Keratinocyte (primary cell): ENCODE measurements around a stretch of chr5.

DNA sequence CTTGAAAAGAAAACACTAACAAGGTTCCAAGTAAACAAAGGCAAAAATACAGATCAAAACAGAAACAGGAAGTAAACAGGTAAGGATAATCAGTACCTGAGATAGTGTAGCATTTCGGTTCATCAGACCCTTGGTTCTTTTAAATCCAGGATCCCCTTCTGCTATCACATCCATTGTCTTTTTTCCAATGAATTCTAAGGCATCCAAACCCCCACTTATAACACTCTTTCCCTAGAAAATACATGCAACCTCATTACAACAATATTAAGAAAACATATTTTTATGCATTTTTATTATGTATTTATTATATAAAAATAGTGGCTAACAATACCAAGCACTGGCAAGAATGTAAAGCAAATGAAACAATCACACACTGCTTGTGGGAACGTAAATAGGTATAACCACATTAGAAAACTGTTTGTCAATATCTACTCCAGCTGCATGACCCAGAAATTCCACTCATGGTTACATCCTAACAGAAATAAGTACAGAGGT, 10.6 kb downstream of the FAM114A2 start:
CAGE:
- cytosol, long polyA minus RNA: start-site peak on the minus strand centred at position 145 of the sequence, 53 bp wide, 6 reads
- cytosol, long polyA plus RNA: no peak
- long polyA plus RNA: no peak
- nucleus, long polyA minus RNA: no peak
- nucleus, long polyA plus RNA: no peak

DNA sequence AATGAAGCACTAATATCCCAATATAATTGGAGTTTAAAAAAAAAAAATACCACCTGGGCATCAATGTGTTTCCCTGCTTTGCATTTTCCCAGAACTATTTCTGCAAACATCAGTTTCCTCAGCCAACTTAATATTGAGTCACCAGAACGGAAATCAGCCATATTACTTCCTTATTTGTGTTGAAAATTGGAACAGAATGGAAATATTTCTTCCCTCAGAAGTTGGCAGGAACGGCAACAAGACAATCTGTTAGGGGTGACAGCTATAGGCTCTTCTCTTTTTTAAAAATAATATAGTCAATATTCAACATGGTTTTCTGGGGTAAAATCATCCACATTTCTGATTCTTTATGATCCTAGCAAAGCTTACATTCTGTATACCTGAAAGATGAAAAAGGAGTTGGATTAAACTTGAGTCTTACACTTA, 4.0 kb downstream of the MFAP3 start:
CAGE:
- cytosol, long polyA minus RNA: no peak
- cytosol, long polyA plus RNA: no peak
- long polyA plus RNA: no peak
- nucleus, long polyA minus RNA: no peak
- nucleus, long polyA plus RNA: no peak

DNA sequence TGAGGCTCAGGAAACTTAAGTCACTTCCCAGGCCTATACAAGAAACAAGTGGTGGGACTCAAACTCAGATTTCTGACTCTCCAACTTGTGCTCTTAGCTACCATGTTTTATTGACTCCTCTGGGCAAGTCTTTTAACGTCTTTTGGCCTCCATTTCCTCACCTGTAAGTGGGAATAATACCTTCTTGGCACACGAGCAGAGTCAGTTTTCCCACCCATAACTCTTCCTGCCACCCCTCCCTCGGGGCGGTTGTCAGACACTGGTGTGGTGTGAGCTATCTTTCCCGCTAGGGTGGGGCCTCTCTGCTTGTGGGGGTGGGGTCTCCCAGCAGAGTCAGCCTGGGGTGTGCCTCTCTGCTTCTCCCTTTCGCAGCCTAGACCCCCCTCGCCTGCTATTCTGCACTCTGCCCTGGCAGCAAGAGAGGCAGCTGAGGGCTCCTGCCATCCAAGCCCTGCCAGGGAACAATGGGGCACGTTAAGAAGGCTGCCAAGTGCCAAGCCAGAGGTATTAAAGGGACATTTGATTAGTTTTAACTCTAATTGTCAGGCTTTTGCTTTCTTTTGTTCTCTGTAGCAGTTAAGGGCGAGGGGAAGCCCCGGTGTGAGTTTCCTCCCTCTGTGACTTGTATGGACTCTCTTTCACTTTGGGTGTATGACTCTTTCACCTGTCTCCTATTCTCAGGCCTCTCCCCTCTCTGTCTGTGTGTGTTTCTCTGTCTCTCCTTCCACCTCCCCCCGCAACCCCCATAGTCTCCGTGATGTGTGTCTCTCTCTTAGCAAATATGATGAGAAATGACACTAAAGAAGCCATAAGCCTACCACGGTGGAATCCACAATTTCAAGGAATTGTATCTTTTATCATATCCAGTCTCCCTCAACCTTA, 12.2 kb downstream of the GALNT10 start:
CAGE:
- cytosol, long polyA minus RNA: no peak
- cytosol, long polyA plus RNA: no peak
- long polyA plus RNA: no peak
- nucleus, long polyA minus RNA: no peak
- nucleus, long polyA plus RNA: no peak

DNA sequence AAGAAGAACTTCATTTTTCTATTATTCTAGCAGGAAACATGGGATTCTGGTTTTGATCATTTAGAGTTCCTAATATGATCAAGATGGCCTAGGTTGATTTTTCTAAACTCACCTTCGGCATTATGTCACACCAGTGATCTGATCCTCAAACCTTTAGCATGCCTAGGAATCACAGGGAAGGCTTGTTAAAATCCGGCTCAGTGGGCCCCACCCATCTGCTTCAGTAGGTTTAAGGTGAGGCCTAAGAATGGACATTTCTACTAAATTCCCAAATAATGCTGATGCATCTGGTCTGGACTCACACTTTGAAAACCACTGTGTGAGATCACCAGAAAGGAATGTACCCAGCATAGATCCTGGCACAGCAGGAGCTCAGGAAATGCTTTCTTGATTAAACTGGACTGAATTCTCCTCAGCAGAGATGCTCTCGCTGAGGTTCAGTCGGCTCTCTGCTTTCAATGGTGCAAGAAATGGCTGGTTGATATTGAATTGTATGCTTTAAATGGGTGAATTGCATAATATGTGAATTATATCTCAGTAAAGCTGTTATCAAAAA, 77.8 kb upstream of the SAP30L start:
CAGE:
- cytosol, long polyA minus RNA: no peak
- cytosol, long polyA plus RNA: no peak
- long polyA plus RNA: no peak
- nucleus, long polyA minus RNA: no peak
- nucleus, long polyA plus RNA: no peak

CAGE:
- cytosol, long polyA minus RNA: no peak
- cytosol, long polyA plus RNA: no peak
- long polyA plus RNA: no peak
- nucleus, long polyA minus RNA: no peak
- nucleus, long polyA plus RNA: no peak
These were observed 71.9 kb upstream of the SAP30L start for GRCh38 chr5:154373879-154374327.

DNA sequence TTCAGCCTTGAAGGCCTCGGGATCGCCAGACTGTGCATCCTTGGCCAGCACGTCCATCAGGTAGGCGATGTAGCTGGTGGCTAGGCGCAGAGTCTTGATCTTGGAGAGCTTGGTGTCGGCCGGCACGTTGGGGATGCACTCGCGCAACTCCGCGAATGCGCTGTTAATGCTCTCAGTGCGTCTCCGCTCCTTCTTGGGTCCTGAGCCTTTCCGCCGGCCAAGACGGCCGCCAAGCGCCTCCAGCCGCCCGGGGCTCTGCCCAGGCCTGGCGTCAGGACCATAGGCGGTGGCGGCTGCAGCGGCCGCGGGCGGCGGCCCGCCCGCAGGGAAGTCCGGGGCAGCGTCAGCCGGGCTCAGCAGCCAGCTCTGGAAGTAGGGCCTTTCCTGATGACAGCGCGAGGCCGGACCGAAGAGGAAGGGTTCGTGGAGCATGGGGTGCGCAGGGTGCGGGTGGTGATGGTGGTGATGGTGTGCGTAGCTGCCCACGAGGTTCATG, 465 bp downstream of the HAND1 start:
CAGE:
- cytosol, long polyA minus RNA: no peak
- cytosol, long polyA plus RNA: no peak
- long polyA plus RNA: no peak
- nucleus, long polyA minus RNA: no peak
- nucleus, long polyA plus RNA: no peak

DNA sequence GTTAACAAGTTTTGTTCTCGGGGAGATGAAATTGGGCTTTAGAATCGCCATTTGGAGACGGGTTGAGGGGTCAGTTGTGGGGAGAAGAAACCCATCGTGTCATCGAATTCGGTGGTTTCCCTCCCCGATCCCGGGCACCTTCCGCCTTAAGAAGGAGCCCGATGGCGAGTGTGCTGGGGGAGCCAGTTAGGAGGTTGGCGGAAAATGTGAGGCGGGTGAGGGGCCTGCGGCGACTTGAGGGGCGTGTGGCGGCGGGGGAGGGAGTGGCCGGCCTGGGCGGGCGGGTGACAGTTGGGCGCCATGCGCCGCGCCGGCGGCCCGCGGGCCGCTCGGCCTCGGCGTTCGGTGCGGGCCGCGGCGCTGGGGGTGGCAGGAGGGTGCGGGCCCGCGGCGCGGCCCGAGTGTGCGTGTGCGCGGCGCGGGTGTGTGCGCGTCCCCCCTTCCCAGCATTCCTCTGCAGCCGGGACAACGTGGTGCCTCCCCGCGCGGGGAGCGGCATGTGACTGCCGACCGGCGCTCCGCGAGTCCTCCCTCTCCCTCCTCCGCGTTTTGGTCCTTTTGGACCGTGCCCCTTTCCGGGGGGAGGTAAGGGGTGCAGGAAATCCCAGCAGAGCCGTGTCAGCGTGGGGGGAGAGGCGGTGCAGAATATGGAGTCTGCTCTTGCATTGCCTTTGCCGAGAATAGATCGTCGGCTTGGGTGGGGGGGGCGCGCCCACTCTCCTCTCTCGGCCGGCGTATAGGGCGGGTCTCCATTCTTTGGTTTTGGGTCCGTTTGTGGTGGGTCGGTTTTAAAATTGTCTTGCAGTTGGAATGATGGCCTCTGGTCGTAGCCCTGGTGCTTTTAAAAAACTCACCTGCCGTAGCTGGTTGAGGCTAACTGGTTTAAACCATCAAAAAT, 1.8 kb downstream of the LARP1 start:
CAGE:
- cytosol, long polyA minus RNA: no peak
- cytosol, long polyA plus RNA: no peak
- long polyA plus RNA: no peak
- nucleus, long polyA minus RNA: no peak
- nucleus, long polyA plus RNA: no peak

DNA sequence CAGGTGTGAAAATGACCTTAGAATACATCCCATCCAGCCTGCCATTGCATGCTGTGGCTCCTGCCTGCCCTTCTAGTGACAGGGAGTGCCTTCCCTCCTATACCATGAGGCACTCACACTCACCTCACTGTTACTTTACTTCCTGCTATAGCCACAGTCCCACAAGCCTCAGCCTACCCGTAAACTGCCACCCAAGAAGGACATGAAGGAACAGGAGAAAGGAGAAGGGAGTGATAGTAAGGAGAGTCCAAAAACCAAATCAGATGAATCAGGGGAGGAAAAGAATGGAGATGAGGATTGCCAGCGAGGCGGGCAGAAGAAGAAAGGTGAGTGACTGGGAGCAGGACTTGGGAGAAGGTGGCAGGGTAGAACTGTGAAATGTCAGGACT, 37.3 kb downstream of the LARP1 start:
CAGE:
- cytosol, long polyA minus RNA: no peak
- cytosol, long polyA plus RNA: no peak
- long polyA plus RNA: no peak
- nucleus, long polyA minus RNA: no peak
- nucleus, long polyA plus RNA: no peak

DNA sequence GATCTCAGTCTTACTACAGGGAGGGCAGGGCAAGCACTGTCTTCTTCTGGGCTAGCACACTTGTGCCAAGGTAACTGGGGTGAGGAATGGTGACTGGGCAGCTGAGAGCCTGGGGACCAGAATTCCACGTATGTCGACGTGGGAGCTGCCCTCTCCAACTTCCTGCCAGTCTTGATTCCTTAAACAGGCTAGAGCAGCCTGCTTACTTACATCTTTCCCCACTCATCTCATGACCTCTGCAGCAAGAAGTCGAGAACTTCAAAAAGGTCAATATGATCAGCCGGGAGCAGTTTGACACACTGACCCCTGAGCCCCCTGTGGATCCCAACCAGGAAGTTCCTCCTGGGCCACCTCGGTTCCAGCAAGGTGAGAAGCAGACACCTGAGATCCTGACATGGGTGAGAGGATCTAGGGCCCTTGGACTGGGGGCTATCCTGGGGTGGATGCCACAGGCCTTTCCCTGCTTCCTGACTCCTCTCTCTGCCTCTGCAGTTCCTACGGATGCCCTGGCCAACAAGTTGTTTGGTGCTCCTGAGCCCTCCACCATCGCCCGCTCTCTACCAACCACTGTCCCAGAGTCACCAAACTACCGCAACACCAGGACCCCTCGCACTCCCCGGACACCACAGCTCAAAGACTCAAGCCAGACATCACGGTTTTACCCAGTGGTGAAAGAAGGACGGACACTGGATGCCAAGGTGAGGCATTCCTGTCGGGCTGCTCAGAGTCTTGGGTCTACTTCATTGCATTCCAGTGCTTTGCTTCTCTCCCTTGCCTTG, 47.2 kb downstream of the FAXDC2 start:
CAGE:
- cytosol, long polyA minus RNA: no peak
- cytosol, long polyA plus RNA: no peak
- long polyA plus RNA: no peak
- nucleus, long polyA minus RNA: no peak
- nucleus, long polyA plus RNA: no peak

DNA sequence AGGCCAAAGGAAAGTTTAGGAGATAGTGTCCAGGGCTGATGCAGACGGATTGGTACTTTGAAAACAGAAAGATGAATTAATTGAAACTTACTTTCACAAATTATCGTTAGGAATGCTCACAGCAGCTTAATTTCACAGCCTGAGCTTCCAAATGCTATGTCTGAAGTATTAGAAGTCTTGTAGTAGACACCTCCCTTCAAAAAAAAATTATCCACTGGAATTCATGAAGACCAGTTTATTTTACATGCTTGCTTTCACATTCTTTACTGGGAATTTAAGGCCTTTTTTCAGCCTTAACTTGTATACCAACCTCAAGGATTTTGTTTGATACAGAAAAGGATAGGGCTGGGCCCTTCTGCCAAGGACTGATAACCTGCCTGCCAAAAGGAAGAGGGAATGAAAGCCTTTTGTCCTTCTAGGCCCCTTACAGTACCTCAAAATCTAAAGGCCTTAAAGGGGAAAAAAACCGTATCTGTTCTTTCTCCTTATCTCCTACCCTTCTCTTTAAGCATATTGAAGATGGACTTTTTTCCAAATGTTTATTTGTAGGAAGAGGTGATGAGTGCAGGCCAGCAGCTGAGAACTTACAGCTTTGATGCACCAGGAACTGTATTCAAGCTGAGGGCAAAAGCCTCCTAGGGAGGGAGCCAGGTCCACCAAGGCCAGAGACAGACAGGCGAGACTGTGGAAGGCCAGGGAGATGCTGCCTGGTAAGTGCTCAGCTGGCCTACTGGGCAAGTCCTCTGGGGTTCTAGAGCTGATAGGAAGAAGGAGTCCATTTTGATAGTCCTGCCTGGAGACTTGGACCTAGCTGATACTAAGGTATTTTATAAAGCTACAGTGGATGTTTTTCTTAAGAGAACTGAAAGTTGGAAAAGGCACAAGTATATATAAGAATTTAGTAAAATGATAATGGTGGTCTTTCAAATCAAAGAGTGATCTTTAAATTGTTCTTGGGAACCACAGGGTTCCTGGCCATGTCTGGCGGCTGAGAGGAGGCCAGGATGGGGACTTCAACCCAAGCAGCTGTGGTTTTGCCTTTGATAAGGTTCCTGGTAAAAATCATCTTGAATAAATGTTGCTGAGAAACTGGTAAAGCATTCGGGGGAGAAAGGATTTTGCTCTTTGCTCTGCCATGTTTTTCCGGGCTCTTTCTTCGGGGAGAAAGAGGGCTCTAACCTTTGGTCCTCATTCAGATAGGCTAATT, 31.7 kb downstream of the FAXDC2 start:
CAGE:
- cytosol, long polyA minus RNA: no peak
- cytosol, long polyA plus RNA: no peak
- long polyA plus RNA: no peak
- nucleus, long polyA minus RNA: no peak
- nucleus, long polyA plus RNA: no peak

DNA sequence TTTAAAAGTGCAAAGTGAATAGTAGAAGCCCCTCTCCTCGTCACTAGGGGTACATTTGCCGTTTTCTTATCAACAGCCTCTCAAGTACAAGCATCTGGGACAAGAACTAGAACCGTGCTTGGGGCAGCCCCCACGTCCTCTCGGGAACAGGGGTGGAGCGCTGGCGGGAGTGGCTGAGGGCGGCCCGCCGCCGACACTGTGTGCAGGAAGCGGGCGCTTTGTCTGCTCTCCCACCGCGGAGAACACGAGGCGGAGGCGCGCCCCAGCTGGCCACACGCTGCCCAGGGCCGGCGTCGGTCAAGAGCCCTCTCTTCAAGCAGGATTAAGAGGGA, 1.1 kb upstream of the CNOT8 start:
CAGE:
- cytosol, long polyA minus RNA: no peak
- cytosol, long polyA plus RNA: no peak
- long polyA plus RNA: no peak
- nucleus, long polyA minus RNA: no peak
- nucleus, long polyA plus RNA: no peak

GRCh38 chr5:154859945-154860654, 1.7 kb downstream of the CNOT8 start:
CAGE:
- cytosol, long polyA minus RNA: no peak
- cytosol, long polyA plus RNA: no peak
- long polyA plus RNA: no peak
- nucleus, long polyA minus RNA: no peak
- nucleus, long polyA plus RNA: no peak

CAGE:
- cytosol, long polyA minus RNA: no peak
- cytosol, long polyA plus RNA: no peak
- long polyA plus RNA: no peak
- nucleus, long polyA minus RNA: no peak
- nucleus, long polyA plus RNA: no peak
These were observed 598.7 kb upstream of the SGCD start for GRCh38 chr5:155727769-155729071.

CAGE:
- cytosol, long polyA minus RNA: no peak
- cytosol, long polyA plus RNA: no peak
- long polyA plus RNA: no peak
- nucleus, long polyA minus RNA: no peak
- nucleus, long polyA plus RNA: no peak
These were observed 597.9 kb upstream of the SGCD start for GRCh38 chr5:155729072-155729436.

DNA sequence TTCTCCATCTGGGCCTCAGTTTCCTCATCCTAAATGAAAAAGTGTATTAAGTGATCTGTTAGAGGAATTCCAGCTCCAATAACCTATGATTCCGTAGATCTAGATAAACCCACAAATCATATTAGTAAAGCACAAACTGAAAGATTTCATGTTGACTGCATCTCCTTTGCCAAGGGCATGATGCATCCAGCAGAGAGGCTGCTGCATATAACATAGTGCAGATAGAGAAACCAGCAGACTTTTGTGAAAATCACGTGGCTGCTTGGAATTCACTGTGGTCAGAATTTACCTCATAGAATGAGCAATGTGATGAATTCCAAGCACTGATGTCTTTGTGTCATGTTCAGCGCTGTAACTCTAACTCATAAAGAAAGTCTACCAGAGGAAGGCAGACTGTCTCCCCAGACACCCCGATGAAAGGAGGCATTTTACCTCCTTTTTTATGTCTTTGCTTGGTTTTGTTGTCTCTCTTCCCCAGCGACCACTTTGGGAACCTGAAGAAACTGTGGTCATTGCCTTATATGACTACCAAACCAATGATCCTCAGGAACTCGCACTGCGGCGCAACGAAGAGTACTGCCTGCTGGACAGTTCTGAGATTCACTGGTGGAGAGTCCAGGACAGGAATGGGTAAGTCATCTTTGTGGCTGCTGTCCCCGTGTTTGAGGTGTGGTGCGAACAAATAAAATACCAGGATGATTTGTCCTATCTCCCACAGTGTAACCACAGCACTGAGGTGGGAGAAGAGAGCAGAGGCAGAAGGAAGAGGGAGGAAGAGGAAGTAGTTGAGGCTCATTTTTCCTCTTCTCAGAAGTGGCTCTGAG, 42.0 kb downstream of the ITK start:
CAGE:
- cytosol, long polyA minus RNA: no peak
- cytosol, long polyA plus RNA: no peak
- long polyA plus RNA: no peak
- nucleus, long polyA minus RNA: no peak
- nucleus, long polyA plus RNA: no peak

CAGE:
- cytosol, long polyA minus RNA: no peak
- cytosol, long polyA plus RNA: no peak
- long polyA plus RNA: no peak
- nucleus, long polyA minus RNA: no peak
- nucleus, long polyA plus RNA: no peak
These were observed 21.7 kb downstream of the FNDC9 start for GRCh38 chr5:157323827-157324091.

DNA sequence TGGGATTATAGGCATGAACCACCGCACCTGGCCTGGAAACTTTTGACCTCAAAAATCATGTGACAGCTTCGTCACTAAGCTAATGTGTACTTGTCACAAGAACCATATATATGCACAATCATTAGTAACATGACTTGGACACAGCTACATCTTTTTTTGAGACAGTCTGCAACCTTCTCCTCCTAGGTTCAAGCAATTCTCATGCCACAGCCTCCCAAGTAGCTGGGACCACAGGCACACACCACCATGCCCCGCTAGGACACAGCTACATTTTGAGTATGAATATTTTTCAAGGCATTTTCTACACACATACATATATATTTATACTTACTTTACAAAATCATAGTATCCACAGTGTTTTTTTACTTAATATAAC, 40.0 kb downstream of the NIPAL4 start:
CAGE:
- cytosol, long polyA minus RNA: no peak
- cytosol, long polyA plus RNA: no peak
- long polyA plus RNA: no peak
- nucleus, long polyA minus RNA: no peak
- nucleus, long polyA plus RNA: no peak

GRCh38 chr5:157501183-157501819, 41.3 kb downstream of the NIPAL4 start:
CAGE:
- cytosol, long polyA minus RNA: no peak
- cytosol, long polyA plus RNA: no peak
- long polyA plus RNA: no peak
- nucleus, long polyA minus RNA: no peak
- nucleus, long polyA plus RNA: no peak

DNA sequence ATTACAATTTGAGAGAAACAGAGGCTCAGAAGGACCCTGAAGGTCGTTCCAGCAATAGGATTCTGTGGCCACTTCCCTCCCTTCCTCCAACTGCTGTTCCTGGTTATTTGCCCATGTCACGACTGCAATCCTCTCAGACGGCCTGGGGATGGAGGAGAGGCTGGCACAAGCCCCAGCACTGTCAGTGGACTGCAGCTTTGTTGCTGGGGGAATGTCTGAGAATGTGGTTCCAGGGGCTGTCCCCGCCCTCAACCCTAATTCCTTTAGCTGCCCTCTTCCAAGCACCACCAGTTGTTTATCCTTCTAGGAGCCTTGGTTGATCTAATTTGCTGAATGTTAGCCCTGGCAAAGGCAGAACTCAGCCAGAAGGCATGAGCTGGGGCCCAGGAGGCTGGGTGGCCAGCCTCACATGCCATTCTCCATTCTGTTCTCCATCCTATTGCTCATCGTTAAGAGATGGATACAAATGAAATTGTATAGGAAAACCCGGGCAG, 51.6 kb downstream of the ADAM19 start:
CAGE:
- cytosol, long polyA minus RNA: no peak
- cytosol, long polyA plus RNA: no peak
- long polyA plus RNA: no peak
- nucleus, long polyA minus RNA: no peak
- nucleus, long polyA plus RNA: no peak

DNA sequence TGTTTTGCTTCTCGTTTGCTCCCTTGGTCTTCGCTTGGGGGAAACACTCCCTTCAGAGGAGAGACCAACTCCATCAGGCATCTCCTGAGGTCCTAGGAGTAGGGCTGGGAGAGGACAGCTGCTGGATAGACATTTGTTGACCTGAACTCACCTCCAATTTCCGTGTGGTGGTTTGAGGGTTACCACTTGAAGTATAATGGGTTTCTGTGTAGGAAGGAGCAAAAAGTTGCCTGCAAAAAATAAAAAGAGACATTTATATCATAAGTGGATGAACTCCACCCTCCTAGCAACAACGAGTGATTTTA, 37.9 kb downstream of the ADAM19 start:
CAGE:
- cytosol, long polyA minus RNA: no peak
- cytosol, long polyA plus RNA: no peak
- long polyA plus RNA: no peak
- nucleus, long polyA minus RNA: no peak
- nucleus, long polyA plus RNA: no peak